Parotid gland (tissue), 1 donor: ENCODE measurements around the gene CD180.

- PRO-cap: no peak
Measured at GRCh38 chr5:65484718-65485083, 3.0 kb upstream of the ADAMTS6 start.

DNA sequence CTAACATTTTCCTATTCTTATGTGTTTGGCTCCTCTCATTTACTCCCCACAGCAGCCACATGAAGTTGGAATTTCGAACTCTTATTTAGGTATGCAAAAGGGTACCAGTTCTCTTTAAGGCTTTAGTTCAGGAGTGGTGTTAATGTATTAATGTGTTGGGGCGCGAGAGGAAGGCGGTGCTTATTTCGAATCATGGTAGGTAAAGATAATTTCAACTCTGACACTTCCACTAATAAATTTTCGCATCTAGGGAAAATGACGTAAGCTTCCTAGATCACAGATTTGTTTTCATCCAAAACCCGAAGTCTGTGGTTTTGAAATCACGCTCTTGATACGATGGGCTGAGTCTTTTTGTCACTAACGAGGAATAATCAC lies 642 bp downstream of the PPWD1 start:
- PRO-cap: no peak

GRCh38 chr5:65658565-65658808 lies 33.7 kb downstream of the SHLD3 start:
- PRO-cap: no peak

DNA sequence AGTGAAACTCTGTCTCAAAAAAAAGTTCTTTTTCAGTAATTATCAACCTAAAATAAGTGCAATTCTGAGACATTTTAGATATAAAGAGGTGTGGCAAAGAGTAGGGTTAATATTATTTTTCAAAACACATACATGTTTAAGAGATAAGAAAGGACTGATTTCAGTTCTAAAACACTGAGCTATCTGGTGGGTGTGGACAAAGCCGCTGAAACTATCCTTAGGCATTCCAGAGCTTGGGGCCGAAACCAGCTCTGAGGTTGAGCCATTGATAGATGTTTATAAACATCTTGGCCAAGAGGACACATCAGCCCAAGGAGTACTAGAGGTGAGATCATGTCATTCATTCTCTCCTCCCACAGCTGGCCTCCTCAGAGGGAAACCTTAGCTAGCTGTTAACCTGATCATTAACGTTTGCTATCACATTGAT lies 89.8 kb downstream of the NLN start:
- PRO-cap: no peak

DNA sequence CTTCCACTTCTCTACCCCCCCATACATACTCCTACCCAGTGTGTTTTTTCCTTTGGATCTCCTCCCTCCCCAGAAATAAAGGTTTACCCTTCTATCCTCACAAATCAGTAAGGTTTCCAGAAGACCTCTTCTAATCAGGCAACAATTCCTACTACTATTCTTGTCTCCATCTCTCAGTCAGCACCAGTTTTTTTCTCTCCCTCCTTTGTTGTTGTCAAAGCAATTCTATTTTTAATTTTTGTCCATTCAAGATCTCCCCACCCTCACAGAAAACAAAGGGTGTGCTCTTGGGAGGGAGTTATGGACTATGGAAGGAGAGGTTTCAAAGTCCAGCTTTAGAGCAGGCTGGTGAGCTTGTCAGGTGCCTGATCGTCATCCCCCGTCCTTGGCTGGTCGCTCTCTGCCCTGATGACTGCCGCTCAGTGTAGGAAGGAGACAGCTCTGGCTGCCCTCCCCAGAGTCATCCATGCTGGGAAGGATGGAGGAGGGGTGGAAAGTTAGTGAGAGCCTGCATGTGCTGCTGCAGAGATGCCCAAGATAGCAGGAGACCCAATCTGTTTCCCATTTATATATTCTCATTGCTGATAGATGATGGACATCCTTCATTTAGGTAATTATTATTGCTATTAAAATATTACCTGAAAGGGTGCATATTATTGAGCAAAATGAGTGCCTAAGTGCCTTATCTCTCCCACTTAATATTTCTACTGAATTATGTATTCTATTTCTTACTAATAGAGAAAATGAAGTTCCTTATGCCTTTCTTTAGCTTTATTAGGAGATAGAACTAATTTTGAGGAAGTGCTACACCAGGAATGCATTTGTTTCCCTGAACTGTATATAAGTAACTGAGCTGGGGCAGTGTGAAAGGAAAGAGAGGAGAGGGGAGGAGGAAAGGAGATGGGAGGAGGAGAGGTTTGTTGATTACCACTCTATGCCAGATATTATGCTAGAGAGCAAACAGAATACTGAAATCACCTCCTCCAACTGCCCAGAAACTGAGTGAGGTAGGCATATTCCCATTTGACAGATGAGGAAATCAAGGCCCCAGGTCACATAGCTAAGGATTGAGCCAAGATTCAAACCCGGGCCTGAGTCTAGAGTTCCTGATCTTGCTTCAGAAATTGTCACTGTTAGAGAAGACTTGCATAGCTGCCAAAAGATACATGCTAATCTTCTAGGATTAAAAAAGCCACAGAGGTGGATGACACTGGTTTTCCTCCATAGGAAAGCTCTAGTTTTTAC lies 96.8 kb downstream of the NLN start:
- PRO-cap: no peak

DNA sequence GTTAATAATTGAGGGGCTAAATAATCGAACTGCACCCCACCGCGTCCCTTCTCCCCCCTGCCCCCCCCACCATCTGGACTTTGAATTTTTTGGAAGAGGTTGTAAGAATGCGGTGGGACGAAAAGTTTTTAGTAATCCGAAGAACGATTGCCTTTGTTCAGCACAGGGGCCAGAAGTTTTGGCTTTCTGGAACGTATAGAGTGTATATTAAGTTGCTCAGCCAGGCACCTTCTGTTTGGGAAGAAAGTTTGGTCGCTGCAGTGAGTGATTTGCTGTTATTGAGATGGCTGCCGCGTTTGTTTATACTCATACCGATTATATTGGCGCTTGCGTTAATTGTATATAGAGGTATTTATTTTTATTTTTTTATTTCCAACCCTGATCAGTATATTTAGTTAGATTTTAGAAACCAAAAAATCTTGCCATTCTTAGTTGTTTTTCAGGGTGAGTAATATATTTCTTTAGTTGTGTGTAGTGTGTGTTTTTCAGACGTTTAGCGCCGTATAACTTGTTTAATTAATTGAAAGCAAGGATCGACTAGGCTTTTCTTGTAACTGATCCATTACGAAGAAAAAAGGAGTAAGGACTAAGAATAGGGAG lies 663 bp downstream of the ERBIN start:
- PRO-cap: no peak

GRCh38 chr5:66153739-66154245 lies 9.7 kb downstream of the SREK1 start:
- PRO-cap: no peak

DNA sequence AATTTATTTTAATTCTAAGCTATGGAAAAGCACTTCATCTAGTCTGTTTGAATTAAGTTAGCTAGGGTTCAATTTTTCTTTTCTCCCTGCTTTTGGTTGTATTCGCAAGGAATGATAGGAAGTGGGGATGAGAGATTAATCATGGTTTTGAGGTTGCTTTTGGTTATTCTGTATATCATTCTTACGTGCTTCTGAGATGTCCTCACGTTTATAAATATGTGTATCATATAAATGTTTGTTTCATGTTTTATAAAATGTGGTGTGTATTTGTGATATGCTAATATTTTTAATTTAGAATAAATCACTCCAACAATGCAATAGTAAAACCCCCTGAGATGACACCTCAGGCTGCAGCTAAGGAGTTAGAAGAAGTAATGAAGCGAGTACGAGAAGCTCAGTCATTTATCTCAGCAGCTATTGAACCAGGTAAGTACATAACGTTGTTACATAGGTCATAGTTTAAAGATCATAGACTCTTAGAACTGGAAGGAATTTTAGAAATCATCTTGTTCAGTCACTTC lies 19.5 kb downstream of the SREK1 start:
- PRO-cap: no peak

- PRO-cap: no peak
Measured at GRCh38 chr5:66170369-66171199, 26.5 kb downstream of the SREK1 start.

DNA sequence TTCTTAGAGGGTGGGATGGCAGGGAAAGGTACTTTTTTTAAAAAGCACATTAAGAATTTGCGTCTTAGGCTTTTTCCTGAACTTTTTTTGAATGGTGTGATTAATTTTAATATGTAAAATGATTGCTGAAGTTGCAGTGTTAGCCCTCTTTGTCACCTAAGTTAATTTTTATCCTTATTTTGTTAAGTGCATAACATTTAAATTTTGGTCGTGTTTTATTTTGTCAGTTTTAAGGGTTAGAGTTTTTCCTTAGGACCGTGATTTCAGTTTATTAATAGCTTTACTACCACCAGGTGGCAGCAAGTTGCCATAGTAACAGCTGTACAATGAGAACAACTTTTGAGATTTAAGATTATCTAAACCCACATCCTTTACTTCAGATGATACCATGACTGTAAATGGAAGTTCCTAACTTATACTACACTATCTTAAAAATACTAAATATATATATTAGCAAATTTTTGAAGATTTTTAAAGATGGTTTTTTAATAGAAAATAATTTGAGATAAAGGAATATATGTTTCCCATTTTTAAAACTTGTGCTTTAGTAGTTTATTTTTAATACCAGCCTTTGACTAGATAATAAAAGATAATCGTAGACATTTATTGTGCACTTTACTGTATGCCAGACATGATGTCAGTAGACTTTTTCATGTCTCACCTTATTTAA lies 27.2 kb downstream of the SREK1 start:
- PRO-cap: no peak

DNA sequence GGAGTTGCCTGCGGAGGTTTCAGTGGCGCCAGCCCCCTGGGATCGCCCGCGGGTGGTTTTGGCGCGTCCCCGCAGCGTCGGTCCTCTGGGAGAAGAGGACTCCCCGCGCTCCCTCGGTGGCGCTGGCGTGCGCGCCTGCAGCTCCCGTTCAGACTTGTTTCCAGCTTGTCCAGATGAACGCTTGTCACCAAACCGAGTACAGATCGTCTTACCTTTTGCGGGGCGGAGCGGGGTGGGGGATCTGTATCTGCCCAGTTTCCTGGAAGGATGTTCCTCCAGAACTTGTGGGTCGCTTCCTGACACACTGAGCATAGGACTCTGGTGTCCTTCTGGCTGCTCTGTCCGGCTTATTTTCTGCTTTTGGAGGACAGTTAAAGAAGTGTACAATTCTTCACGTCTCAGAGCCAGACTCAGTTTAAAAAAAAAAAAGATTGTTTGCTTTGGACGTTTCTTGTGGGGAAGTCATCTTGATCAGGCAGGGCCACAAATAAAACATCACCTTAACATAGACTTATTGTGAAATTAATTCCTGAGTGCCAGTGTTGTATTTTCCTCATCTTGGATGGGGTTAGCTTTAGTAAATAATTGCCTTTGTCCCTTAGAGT lies 1.4 kb downstream of the MAST4 start:
- PRO-cap: unidirectional peak, minus-strand start at position 156 of the sequence

- PRO-cap: no peak
Measured at GRCh38 chr5:67063554-67063979, 133.0 kb downstream of the CD180 start.

DNA sequence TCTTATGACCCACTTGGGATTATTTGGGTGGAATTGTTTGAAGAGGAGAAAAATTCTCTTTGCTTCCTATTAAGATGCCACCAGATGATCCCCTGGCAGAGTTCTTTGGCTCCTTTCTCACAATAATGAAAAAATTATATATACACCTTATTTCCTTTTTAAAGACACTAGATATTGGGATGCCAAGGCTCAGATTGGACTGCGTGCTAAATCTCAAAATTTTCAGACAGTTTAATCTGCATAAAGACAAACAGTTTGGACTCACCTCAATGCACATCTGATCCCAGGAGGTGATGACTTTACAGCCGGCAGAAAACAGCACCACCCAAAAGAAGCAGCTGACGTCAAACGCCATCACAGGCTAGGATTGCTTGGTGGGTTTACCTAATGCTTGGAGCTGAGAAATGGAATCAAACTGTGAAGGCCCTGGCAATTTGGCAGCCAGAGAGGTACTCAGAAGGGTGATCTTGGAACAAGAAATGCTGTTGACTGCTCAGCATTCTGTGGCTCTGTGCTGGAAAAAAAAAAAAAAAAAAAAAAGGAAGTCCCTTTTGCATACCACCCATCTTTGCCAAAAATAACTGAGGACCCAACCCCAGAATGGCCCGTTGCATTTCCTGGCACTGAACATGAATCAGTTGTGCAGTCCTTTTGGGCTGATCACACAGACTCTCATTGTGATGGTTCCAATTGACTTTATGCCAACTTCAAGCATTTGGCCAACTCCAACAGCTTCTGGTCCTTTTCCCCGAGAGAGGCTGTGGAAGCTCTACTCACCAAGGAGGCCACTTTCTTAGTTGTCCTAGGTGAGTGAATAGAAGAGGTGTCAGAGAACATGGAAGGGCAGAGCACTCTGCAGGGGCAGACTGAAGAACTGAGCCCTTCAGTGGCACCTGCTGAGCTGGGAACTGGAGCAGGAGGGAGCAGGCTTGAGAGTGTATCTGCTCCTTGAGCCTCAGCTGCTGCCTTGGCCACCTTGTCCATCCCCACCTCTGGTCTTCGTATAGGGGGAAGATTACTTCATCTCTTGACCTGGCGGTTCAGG lies at the start of gene CD180:
Gene CD180 (minus strand): TSS at position 513 of the 1,045 bp plus-strand sequence.
- PRO-cap: no peak

DNA sequence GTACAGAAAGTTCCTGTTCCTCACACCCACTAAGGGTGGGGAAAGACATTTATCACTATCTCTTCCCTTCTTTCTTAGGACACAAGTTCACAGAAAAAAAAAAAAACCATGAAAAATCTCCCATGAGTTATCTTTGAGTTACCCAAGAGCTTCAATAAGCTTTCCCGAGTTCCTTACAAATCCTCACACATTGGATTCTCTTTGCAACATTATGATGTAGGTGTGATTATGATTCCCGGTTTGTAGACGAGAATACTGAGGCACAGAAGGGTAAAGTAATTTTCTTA lies 61.0 kb upstream of the CD180 start:
- PRO-cap: no peak

- PRO-cap: no peak
Measured at GRCh38 chr5:67268020-67269218, 71.8 kb upstream of the CD180 start.

- PRO-cap: no peak
Measured at GRCh38 chr5:67646083-67646511, 449.5 kb upstream of the CD180 start.

DNA sequence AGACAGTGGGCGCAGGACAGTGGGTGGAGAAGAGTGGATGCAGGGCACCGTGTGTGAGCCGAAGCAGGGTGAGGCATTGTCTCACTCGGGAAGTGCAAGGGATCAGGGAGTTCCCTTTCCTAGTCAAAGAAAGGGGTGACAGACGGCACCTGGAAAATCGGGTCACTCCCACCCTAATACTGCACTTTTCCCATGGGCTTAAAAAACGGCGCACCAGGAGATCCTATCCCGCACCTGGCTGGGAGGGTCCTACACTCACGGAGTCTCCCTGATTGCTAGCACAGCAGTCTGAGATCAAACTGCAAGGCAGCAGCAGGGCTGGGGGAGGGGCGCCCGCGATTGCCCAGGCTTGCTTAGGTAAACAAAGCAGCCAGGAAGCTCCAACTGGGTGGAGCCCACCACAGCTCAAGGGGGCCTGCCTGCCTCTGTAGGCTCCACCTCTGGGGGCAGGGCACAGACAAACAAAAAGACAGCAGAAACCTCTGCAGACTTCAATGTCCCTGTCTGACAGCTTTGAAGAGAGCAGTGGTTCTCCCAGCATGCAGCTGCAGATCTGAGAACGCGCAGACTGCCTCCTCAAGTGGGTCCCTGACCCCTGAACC lies 435.3 kb upstream of the PIK3R1 start:
- PRO-cap: no peak

DNA sequence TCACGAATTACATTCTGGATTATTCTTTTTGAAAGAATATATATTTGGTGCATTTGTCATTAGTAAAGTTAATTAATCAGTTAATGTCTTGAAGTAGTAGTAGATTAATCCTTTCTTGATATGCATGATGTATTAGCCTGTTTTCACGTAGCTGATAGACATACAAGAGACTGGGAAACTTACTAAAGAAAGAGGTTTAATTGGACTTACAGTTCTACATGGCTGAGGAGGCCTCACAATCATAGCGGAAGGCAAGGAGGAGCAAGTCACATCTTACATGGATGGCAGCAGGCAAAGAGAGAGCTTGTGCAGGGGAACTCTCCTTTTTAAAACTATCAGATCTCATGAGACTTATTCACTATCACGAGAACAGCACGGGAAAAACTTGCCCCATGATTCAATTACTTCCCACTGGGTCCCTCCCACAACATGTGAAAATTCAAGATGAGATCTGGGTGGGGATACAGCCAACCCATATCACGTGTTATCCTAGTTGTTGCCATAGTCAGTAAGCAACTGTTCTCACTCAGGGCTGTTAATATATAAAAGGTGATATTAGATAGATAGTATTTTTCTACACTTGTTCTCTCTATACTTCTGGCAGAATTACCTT lies 417.1 kb upstream of the PIK3R1 start:
- PRO-cap: no peak

GRCh38 chr5:67799693-67800105 lies 415.9 kb upstream of the PIK3R1 start:
- PRO-cap: no peak

DNA sequence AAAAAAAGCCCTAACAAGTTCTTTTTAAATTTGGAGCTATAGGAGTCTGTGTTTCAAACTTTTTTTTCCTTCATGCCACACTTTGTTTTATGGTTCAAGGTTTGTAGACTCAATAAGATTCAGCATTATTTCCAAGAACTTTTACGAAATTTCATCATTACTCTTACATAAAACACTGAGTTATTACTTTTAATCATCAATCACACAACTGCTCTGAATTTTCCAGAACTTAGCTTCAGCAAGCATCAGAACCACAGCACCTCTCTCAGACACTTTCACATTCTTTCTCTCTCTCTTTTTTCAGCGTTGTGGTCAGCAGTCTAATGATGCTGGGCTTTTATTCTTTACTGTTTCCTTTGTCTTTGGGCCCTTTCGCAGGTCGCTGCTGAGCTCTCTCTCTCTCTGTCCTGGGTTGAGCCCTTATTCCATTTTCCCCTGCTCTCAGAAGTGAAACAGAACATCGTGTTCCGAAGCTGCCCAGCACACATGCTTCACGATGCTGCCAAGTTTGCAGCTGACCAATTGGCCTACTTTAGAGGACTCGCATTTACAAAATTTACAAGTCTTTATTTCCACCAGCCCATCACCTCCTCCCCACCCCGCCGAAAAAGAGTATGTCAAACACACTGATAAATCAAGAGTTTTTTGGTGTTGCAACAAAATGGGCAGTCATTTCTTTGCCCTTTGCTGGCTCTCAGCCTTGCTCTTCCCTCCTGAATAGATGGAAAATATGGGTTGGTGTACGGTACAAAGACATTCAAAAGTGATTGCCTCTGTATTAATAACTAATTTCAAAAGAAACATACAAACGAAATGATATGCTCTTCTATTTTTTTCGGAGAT lies 44.5 kb upstream of the PIK3R1 start:
- PRO-cap: no peak